SK-MEL-5 (cell line): ENCODE measurements around a stretch of chr9.

GRCh38 chr9:136107842-136108902 lies 10.5 kb downstream of the TMEM250 start:
RAMPAGE:
- cytosol, long total RNA, result no peak
- long total RNA, result no peak
- nucleus, long total RNA, result no peak

DNA sequence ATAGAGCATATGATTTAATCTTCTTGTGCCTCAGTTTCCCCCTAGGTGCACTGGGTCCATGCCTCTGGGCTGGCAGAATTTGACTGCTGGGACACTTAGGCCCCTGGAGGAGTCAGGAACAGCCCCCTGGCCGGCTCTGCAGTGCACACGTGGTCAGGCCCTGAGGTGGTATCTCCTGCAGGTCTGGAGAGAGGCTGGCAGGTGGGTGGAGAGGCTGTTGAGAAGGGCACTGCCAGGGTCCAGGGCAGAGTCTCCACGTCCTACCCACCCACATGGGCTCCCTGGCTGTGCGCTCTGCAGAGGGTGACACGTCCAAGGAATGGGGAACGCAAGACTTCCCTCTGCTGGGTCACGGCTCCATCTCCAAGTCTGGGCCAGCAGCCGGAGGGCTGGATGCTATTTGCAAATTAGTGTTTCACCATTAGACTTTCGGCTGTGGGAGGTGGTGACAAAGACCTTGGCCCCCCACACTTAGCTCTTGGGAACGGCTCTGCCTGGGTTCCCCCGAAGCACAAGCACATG lies 25.5 kb upstream of the TMEM250 start:
RAMPAGE:
- cytosol, long total RNA, result no peak
- long total RNA, result no peak
- nucleus, long total RNA, result no peak

DNA sequence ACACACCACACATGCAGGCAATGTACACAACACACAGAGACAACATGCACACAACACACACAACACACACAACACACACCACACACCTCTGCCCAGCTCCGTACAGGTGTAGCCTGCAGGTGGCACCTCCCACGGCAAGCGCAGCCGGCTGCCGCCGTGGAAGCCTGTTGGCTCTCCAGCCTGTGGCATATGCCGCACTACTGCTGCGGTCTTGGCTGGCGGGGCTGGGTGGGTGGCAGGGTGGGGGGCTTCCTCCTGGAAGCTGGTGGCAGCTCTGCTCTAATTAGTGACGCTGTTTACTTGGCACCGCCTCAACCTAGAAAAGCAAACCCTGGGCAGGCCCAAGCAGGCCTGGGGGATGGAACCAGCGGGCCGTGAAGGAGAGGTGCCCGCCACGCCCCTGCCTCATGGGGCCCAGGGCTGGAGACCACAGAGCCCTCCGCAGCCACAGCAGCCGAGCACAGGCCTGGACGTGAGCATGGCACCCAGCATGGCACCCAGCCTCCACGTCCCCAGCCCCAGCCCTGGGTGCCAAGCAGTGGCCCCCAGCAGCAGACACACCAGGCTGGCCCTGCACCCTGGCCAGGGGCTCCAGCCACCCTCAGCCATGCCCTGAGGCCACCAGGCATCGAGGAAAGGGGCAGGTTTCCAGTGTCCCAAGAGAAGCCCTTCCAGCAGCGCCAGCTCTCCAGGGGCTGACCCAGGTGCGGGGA lies 5.2 kb upstream of the CCDC187 start:
RAMPAGE:
- cytosol, long total RNA, result no peak
- long total RNA, result no peak
- nucleus, long total RNA, result no peak

DNA sequence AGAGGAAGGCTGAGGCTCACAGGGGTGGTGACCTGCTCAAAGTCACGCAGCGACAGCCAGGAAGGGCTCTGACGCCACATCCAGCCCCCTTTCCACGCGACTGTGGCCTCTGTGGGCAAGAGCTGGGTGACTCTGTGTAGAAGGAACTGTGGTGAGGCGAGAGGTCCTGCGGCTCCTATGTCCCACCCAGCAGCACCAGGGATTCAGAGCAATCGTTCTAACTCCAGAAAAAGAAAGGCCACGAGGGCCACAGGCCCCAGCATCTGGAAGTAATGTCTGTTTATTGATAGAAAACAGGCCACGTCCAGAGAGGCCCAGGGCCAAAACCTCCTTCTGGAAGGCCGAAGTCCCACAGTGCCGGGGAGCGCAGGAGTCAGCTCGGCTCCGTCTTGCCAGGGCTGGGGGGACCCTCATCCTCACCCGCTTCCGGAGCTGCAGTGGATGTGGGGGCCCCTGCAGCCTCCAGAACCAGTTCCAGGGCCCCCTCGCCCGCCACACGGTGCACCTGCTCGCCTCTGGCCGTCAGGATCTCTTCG lies 1.8 kb downstream of the DNLZ start:
RAMPAGE:
- cytosol, long total RNA, result no peak
- long total RNA, result no peak
- nucleus, long total RNA, result no peak

GRCh38 chr9:136403346-136403970 lies 3.5 kb upstream of the SNAPC4 start:
RAMPAGE:
- cytosol, long total RNA, result no peak
- long total RNA, result no peak
- nucleus, long total RNA, result no peak

DNA sequence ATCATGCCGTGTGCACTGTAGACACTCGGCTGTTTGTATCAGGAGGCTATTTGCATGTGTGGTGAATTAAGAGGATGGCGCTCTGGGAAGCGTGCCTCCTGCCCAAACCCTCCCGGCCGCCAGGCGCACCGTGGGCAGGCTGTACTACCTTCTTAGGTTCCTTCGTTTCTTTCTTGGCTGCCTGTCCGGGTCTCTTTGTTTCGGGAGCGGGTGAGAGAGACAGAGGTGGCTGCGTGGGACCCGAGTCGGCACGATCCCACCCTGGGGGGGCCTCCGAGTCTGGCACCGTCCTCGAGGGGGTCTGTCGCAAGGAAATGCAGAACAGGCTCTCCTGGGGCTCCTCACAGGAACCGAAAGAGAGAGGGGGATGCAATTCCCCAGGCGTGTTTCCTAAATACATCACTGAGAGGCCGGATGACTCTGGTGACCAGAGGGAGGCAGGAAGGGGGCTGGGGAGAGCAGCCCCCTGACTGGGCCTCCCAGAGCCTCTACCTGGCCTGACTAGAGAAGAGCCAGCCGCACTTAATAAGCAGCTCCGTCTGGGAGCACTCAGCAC lies 11.5 kb upstream of the INPP5E start:
RAMPAGE:
- cytosol, long total RNA, result no peak
- long total RNA, result no peak
- nucleus, long total RNA, result no peak

DNA sequence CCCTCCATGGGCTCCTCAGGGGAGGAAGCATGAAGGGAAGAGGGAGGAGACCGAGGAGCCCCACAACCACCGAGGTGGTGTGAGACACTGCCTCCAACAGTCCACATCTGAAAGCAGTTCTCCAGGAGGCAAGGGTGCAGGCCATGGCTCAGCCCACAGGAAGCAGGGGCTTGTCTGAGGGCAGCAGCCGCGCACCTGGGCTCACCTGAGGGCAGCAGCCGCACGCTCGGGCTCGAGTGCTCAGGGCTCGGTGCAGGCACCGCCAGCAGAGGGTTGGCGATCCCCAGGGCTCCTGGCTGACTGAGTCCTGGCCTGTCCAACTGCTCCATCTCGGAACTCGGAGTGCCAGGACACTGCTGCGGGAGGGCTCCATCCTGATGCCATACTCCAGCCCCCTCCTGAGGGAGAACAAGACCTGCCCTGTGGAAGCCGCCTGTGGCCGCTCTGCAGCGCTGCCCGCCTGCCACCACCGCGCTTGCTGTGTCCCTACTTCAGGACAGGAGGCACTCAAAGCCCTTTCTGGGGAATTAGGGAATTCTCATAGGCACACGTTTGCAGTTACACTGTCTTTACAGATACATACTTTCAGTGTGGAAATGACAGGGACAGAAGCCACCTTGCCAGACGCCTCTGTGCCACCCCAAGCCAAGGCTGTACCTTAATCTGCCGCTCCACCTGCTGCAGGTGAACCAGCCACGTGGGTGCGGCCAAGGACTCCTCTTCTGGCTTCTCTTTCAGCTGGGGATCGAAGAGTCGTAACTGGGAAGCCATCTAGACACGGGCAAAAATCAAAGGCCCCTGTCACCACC lies 16.0 kb upstream of the INPP5E start:
RAMPAGE:
- cytosol, long total RNA, result no peak
- long total RNA, result no peak
- nucleus, long total RNA, result no peak

RAMPAGE:
- cytosol, long total RNA, result no peak
- long total RNA, result no peak
- nucleus, long total RNA, result no peak
These were observed 2.8 kb upstream of the SEC16A start for GRCh38 chr9:136485543-136486112.

DNA sequence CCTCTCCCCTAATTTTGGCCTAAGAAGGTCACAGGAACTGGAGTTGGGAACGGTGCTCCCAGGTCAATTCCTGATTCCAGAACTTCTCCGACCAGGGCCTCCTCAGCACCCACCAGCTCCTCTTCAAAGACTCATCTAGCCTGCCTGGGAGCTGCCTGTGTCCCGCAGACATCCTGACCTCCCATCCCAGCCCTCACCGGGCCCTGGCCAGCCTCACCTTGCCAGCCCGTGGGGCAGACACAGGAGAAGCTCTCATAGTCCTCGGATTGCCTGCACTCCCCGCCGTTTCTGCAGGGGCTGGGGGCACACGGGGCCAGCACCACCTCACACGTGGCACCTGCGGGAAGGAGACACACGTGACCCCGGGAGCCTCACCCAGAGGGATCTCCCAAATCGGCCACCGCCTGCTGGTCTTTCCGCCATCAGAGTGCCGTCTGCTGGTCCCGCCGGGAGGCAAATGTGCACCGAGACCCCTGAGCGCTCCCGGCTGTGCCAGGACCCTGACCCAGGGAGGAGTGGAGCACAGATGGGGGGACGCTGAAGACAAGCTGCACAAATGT lies 28.2 kb upstream of the SEC16A start:
RAMPAGE:
- cytosol, long total RNA, result no peak
- long total RNA, result no peak
- nucleus, long total RNA, result no peak

DNA sequence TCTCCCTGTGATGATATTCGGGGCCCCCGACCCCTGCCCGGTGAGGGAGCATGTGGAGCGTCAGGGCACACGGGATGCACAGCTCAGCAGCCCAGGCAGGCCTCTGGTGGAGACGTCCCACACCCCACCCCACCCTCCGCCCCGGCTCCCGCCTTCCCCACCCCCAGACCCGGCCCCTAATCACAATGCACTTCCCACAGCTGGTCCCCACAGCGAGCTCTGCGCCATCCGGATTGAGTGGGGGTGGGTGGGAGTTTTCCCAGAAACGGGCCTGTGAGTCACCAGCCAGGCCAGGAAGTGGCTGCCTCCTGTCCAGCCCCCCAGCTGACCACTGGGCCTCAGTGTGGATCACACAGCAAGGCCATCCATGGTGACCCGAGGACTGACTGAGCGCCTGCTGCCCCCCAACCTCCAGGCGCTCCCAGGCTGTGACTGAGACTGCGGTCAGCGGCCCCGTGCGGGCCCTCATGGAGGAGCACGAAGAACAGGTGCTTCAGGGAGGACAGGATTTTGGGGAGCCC lies 48.4 kb upstream of the EGFL7 start:
RAMPAGE:
- cytosol, long total RNA, result no peak
- long total RNA, result no peak
- nucleus, long total RNA, result no peak

RAMPAGE:
- cytosol, long total RNA, result no peak
- long total RNA, result no peak
- nucleus, long total RNA, result no peak
These were observed 44.0 kb upstream of the EGFL7 start for GRCh38 chr9:136618421-136619393.

DNA sequence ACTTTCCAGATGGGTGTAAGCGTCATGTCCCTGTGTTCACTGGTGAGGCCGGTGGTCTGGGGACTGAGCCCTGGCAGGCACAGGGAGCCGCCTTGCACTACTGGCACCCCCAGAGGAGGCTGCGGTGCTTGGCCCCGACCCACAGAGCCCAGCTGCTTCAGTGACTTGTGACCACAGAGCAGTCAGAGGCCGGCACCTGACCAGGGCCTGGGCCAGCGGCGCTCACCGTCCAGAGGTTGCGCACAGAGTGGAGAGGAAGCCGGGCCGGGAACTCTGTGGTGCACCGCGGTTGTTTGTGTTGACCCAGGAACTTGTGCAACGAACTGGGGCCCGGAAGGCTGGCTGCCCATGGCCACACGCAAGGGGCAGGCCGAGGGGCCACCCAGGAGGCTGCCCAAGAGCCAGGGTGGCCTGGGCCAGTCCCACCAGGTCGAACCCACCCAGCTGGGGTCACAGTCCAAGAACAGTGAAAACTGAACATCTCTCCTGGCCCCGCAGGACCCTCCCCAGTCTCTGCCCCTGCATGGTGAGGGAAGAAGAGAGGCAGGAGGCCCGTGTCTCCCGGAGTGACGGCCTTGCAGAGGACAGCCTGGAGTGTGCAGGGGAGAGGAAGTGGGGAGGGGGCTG lies 42.9 kb upstream of the EGFL7 start:
RAMPAGE:
- cytosol, long total RNA, result no peak
- long total RNA, result no peak
- nucleus, long total RNA, result no peak

RAMPAGE:
- cytosol, long total RNA, result no peak
- long total RNA, result no peak
- nucleus, long total RNA, result no peak
These were observed 17.4 kb upstream of the EGFL7 start for GRCh38 chr9:136645307-136645721.

GRCh38 chr9:136646970-136647428 lies 15.7 kb upstream of the EGFL7 start:
RAMPAGE:
- cytosol, long total RNA, result no peak
- long total RNA, result no peak
- nucleus, long total RNA, result no peak

DNA sequence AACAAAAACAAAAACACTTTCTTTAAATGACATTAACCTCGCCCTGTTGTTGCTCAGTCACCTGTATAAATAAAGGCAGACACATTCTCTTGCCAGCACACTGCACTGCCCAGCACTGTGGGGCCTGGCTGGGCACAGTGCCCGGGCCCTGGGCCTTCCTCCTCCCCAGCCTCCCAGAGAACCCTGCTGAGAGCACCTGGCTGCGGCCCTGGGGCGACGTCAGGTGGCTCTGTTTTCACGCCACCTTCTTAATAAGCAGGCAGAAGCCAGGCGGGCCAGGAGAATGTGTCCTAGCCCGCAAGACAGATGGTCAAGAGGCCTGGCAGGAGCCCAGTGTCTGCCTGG lies 8.1 kb upstream of the AGPAT2 start:
RAMPAGE:
- cytosol, long total RNA, result no peak
- long total RNA, result no peak
- nucleus, long total RNA, result no peak

GRCh38 chr9:136704829-136705162 lies 7.6 kb upstream of the DIPK1B start:
RAMPAGE:
- cytosol, long total RNA, result no peak
- long total RNA, result no peak
- nucleus, long total RNA, result no peak

DNA sequence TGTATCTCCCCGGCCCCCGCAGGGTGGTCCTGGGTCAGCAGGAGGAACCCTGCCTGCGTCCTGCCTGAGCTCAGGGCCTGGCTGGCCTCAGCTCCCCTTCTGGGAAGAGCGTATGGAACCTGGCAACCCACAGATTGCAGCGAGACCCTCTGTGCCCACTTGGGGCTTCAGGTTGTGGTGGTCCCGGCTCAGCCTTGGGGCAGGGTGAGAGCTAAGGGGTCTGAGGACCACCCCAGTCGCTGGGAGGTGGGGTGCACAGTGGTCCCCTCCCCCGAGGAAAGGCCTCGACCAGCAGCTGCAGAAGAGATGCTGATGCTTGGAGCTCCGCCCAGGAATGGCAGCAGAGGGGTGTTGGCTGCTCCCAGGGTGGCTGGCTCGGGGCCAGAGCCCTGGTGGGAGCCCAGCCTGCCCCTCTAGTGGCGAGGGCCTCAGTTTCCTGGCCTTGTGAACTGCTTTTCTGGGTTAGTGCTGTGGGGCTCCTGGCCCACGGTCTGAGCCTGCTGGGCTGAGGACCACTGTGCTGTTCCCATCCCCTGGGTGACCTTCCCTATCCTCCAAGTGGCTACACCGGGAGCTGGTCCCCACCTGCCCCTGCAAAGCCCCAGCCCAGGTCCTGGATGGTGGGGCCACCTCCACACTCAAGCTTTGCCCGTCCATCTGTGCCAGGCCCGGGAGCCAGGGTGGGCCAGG lies 1.2 kb downstream of the DIPK1B start:
RAMPAGE:
- cytosol, long total RNA, result no peak
- long total RNA, result no peak
- nucleus, long total RNA, result no peak

DNA sequence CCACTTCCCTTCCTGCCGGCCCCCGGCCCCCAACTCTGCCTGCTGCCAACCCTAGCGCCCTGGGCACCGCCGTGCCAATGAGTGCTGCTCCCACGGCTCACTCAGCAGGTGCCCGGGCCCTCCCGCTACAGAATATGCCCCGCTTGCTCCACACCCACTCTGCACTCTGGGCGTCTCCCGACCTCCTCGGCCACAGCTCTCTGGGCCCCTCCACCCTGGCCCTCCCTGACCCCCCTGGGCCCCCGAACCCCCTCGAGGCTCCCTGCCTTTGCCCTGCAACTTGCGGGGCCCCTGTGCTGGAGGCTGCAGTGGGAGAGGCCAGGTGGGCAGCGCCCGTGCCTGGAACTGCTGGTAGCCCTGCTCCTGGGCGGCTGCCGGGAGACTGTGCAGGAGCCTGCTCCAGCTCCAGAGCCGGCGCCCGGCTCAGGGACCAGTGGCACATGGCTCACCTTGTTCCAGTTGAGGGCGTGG lies 367 bp downstream of the LCN10 start:
RAMPAGE:
- cytosol, long total RNA, result no peak
- long total RNA, result no peak
- nucleus, long total RNA, result no peak

RAMPAGE:
- cytosol, long total RNA, result no peak
- long total RNA, result no peak
- nucleus, long total RNA, result no peak
These were observed 2.3 kb downstream of the LCN6 start for GRCh38 chr9:136745710-136746717.

RAMPAGE:
- cytosol, long total RNA, result no peak
- long total RNA, result no peak
- nucleus, long total RNA, result no peak
These were observed 9.2 kb upstream of the LCN15 start for GRCh38 chr9:136773471-136774062.